Esophagus muscularis mucosa (tissue), 4 donors: ENCODE results near the genes RIPOR1 and CTCF.

GRCh38 chr16:67469917-67470388 is 11.0 kb downstream of the ATP6V0D1 start:
- PRO-cap: no peak
- RAMPAGE, long total RNA, 4 experiments: no peak in any of the 4 experiments

- PRO-cap: no peak
- RAMPAGE, long total RNA, 4 experiments: no peak in any of the 4 experiments
Measured at GRCh38 chr16:67502253-67502933, 19.0 kb upstream of the AGRP start.

- PRO-cap: unidirectional peak, minus-strand start at chr16:67521552
- RAMPAGE, long total RNA, 4 experiments: no peak in any of the 4 experiments
Measured at GRCh38 chr16:67520971-67521848, 7.4 kb upstream of the RIPOR1 start.

DNA sequence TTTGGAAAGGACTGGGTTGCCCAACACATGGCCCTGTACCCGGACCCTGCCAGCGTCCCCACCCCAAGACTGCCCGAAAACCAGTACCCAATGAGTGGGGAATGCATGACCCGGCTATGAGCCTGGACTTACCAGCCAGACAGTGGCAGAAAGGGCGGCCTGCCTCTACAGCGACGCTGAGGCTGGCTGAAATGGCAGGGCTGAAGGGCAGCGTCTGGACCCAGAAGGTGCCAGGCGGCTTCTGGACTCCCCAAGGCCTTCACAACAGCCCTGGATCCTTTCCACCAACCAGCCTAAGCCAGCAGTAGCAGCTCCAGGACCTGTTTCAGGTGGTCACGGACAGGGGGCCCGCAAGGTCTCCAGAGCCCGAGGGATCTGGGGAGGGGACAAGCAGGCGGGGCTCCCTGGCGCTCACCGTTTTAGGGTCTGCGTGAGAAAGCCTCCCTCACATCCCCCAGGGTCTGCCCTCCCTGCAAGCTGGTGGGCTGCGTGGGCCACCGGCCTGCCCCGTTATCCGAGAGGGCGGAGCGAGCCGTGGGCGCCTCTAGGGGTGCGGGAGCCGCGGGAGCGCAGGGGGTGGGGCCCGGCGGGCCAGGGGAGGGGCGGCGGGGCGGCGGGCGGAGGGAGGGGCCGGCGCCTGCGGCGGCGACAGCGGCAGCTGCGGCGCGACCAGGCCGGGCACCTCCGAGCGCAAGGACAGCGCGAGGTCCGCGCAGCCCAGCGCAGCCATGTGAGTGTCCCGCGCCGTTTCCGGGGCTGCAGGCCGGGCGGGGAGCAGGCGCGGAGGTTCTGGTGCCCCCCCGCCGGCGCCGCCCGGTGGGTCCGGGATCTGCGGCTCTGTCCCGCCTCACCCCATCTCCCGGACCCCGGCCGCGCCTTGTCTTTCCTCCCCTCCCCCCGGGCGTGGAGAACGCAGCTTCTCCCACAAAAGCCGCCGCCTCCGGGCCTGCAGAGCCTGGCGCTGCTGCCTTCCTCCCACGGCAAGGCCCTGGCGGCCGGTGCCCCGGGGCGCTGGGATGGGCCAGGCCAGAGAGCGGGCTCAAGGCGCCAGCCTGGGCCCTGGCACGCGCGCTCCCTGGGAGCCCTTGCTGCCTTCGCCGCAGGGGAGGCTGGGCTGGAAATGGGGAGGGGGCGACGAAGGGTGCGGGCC is at the start of gene RIPOR1:
Gene RIPOR1 (plus strand): TSS at position 645 of the 1,150 bp plus-strand sequence.
- PRO-cap: bidirectional peak, plus-strand start at position 626 of the sequence, minus-strand start at position 516 of the sequence
- RAMPAGE, long total RNA, 4 experiments: start-site peak on the plus strand in 4 of 4 experiments, centred at positions 666 to 686 of the sequence, 40 to 758 reads per replicate; start-site peak on the minus strand in 1 of 4 experiments, centred at position 495 of the sequence, 10 reads per replicate

- PRO-cap: no peak
- RAMPAGE, long total RNA, 4 experiments: no peak in any of the 4 experiments
Measured at GRCh38 chr16:67529447-67529613, 701 bp downstream of the RIPOR1 start.

- PRO-cap: bidirectional peak, plus-strand start at chr16:67538229, minus-strand start at chr16:67537989
- RAMPAGE, long total RNA, 4 experiments: no peak in any of the 4 experiments
Measured at GRCh38 chr16:67537580-67538409, 9.2 kb downstream of the RIPOR1 start.

GRCh38 chr16:67561881-67562914 is at the start of gene CTCF:
TSS of gene CTCF (plus strand) at chr16:67562526.
- PRO-cap: bidirectional peak, plus-strand start at chr16:67562306, minus-strand start at chr16:67562020; bidirectional peak, plus-strand start at chr16:67562774, minus-strand start at chr16:67562778
- RAMPAGE, long total RNA, 4 experiments: no peak in any of the 4 experiments

DNA sequence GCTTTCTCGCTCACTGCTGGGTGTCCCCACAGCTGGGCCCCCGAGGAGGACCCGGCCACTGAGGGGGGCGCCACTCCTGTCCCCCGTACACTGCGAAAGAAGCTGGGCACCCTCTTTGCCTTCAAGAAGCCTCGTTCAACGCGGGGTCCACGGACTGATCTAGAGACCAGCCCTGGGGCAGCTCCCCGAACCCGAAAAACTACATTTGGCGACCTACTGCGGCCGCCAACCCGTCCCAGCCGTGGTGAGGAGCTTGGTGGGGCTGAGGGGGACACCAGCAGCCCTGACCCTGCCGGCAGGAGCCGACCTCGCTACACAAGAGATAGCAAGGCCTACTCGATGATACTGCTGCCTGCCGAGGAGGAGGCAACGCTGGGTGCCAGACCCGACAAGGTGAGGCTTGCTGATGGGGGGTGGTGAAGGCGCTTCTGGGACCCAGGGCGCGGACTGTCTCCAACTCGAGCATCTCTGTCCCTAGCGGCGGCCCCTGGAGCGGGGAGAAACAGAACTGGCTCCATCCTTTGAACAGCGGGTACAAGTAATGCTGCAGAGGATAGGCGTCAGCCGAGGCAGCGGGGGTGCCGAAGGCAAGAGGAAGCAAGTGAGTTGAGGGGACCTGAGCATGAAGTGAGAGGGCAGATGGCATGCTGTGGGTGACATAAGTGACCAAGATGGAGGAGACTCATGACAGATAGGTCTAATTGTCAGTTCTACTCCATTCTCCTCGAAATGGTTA is 5.6 kb downstream of the ACD start:
- PRO-cap: no peak
- RAMPAGE, long total RNA, 4 experiments: no peak in any of the 4 experiments

- PRO-cap: unidirectional peak, minus-strand start at chr16:67661450
- RAMPAGE, long total RNA, 4 experiments: no peak in any of the 4 experiments
Measured at GRCh38 chr16:67661187-67661748, 508 bp downstream of the PARD6A start.

DNA sequence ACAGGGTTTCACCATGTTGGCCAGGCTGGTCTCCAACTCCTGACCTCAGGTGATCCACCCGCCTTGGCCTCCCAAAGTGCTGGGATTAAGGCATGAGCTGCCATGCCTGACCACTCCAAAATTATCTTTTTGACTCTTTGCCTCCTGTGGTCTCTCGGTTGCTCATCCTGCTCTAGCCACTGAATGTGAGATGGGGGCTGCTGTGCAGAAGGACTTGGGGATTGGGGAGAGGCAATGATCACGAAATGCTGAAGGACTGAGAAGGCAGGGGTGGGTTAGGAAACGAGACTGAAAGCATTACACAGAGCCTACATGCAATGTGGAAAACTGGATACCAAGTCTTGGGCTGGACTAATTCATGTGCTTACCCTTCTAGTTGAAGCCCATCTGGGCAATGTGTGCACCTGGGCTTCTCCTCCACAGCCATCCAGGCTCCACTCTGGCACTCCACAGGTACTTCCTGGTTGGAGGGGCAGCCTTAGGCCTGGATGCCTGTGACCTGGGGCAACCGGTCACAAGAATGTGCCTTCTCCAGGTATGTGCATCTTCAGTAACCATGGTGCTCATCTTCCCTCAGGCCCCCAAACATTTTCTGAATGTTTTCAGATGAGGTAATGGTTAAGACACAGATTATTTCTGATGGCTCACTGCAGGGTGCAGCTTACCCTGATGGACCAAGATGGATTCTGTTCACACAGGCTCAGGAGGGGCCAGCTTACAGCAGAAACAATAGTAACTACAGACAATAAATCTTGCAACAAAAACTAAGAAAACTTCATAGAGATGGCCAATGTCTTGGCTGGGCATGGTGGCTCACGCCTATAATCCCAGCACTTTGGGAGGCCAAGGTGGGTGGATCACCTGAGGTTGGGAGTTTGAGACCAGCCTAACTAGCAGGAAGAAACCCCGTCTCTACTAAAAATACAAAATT is 11.0 kb downstream of the C16orf86 start:
- PRO-cap: no peak
- RAMPAGE, long total RNA, 4 experiments: no peak in any of the 4 experiments

DNA sequence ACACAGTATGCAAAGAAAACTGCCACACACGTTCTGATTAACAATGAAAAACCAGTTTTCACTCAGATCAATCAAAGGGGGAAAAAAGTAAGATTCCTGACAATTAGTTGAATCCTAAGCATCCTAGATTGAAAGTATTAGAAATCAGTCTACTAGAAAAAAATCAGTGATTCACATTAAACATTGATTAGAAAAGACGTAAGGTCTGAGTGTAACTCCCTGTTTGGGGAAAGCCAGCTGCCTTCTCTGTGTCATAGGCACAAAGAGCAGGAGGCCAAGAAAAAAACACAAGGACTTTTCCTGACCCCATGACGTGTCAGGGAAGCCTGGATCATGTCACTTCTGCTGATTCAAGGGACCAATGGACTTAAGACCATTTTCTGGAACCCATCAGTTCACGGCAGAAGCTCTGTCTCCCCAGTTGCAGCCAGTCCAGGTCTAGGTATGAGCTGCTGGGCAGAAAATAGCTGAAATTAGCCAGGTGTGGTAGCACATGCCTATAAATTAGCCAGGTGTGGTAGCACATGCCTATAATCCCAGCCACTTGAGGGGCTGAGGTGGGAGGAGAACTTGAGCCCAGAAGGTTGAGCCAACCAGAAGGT is 36.0 kb downstream of the RANBP10 start:
- PRO-cap: no peak
- RAMPAGE, long total RNA, 4 experiments: no peak in any of the 4 experiments

- PRO-cap: no peak
- RAMPAGE, long total RNA, 4 experiments: no peak in any of the 4 experiments
Measured at GRCh38 chr16:67804661-67805535, 1.5 kb downstream of the RANBP10 start.

DNA sequence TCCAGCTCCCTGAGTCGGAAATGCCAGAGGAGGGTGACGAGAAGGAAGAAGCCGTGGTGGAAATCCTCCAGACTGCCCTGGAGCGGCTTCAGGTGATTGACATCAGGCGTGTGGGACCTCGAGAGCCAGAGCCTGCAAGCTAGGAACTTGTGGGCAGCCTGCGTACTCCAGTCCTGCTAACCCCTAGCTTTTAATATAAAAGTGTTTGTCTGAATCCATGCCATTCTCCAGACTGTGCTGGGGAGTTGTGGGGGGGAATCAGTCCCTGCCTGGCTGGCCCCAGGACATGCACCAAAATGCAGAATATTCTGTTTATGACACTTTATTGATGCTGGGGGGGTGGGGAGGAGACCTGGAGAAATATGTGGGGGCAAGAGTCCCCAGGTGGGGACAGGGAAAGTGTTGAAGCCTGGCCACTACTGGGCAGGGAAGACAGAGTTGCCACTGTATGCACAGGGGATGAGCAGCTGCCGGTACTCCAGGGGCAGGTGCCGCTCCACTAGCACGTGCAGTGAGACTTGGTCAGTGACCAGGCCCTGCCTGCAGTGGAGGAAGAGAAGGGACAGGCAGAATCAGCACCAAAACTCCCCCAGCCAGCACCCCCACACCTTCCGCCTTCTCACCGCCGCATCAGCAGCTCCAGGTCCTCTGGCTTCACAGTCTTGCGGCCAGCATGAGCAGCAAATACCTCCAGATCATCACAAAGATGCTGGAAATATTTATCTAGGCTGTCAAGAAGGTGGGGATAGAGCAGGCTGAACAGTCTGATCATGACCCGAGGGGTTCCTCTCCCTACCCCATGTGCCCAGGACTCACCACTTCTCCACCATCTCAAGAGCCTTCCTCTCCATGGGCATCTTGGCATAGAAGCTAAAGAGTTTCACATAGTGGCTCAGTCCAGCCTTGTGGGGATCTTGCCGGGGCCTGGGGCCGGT is 14.0 kb upstream of the THAP11 start:
- PRO-cap: no peak
- RAMPAGE, long total RNA, 4 experiments: no peak in any of the 4 experiments

DNA sequence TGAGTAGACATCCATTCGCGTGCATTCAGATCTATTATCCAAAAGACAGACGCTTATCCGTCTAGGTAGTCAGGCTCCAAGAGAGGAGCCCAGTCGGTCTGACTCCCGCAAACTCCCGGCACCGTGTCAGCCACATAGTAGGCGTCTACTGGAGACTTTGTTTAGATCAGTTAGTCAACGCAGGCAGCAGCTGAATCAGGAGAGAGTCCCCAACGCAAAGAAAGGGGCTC is 631 bp upstream of the THAP11 start:
- PRO-cap: no peak
- RAMPAGE, long total RNA, 4 experiments: no peak in any of the 4 experiments

DNA sequence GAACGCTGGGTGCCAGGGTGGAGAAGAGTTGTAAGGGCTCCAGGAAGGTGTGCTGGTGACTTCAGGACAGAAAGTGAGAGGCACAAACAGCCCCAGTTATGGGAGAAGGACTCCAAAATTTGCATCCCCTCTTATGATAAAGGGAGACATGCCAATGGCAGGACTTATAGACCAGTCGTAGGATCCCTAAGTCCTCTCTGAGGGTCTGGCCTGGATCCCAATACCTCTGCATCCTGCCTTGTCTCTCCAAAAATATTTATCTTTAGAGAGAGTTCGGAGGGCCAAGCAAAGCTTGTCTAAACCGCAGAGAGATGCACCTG is 334 bp downstream of the NRN1L start:
- PRO-cap: no peak
- RAMPAGE, long total RNA, 4 experiments: no peak in any of the 4 experiments

DNA sequence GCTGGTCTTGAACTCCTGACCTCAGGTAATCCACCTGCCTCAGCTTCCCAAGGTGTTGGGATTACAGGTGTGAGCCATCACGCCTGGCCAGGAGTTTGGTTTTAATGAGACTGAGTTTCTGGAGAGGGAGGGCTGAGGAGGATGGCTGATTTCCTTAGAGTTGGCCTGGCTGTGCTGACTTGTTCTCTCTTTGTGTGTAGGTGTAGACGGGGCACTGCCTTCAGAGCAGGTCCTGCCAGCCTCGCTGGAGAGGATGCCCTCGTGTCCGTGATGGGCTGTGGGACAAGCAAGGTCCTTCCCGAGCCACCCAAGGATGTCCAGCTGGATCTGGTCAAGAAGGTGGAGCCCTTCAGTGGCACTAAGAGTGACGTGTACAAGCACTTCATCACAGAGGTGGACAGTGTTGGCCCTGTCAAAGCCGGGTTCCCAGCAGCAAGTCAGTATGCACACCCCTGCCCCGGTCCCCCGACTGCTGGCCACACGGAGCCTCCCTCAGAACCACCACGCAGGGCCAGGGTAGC is 15.5 kb downstream of the PSKH1 start:
- PRO-cap: no peak
- RAMPAGE, long total RNA, 4 experiments: no peak in any of the 4 experiments

GRCh38 chr16:67917764-67918657 is 13.7 kb downstream of the CTRL start:
- PRO-cap: no peak
- RAMPAGE, long total RNA, 4 experiments: no peak in any of the 4 experiments

- PRO-cap: no peak
- RAMPAGE, long total RNA, 4 experiments: no peak in any of the 4 experiments
Measured at GRCh38 chr16:67931212-67931746, 383 bp downstream of the CTRL start.

GRCh38 chr16:67932024-67932439 is 370 bp upstream of the CTRL start:
- PRO-cap: no peak
- RAMPAGE, long total RNA, 4 experiments: no peak in any of the 4 experiments

- PRO-cap: no peak
- RAMPAGE, long total RNA, 4 experiments: start-site peak on the plus strand in 1 of 4 experiments, at chr16:67951913-67951917 at its widest, 5 reads per replicate
Measured at GRCh38 chr16:67951689-67952503, 8.0 kb upstream of the LCAT start.